ENCODE results near the genes MRPS23 and MPO.

DNA sequence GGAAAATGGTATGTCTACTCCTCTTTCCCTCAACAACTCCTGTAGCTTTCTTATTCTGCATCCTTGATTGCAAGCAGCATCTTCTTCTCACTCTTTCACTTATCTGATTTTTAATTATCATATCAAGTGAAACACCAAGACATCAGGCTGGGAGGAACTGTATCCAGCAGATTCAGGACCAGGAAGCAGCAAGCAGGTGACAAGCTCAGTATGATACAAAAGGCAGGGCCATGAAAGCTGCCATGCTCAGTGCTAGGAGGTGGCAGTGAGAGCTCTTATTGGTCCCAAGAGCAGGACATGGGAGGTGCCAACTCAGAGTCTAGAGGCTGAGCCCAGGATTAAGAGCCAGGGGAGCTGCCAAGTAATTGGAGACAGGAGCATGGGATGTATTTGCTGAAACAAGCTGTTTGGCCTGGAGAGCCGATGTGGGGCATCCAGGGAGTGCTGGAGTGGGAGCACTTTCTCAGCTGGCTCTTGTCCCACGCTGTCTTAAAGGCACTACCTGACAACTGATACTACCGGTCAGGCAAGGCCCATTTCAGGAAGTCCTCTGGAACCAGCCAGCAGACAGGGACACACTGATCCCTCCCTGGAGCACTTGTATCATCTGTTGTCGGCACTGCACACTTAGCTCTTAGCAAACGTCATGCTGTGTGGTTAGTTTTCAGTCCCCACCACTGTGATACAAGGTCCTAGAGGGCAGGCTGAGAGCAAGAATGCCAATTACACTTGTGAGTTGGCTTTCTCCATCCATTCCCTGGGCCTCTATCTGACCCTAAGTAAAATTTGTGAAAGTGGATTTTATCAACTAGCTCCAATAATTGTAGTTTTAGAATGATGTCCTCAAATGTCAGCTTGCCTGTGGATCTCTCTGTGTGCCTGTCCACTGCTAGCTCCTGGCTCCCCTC lies 19.3 kb downstream of the ANKFN1 start:
- RRBS: no CpG with 5 or more reads among the region's 5 CpGs

- RRBS: no CpG with 5 or more reads among the region's 3 CpGs
These were observed 20.6 kb downstream of the ANKFN1 start for GRCh38 chr17:56173698-56174411.

DNA sequence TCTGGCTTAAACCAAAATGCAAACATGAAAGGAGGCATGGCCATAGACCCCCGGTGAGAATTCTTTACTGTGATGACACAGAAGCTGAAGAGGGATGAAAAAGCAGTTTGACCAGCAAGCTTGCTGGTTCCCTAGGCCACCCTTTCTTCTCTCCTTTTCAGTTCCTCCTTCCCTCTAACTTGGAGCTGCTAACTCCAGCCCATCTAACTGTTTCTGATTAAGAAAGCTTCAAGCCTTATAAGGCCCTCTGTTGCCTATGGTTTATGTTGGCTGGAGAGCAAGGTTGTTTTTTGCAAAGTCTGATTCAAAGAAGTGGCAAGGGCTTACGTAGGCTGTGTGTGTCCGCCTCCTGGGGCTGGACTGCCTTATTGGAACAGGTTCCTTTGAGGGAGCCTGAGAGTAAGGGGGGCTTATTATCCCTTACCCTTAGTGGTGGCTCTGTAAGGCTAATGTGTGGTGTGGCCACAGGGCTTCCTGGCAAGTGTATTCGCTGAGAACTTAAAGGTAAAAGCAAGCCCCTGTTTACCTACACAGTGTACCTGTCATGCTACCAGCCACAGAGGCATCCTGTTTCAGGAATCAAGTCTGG lies 7.1 kb downstream of the AKAP1 start:
- RRBS: no CpG with 5 or more reads among the region's 4 CpGs

- RRBS: no CpG with 5 or more reads among the region's 11 CpGs
These were observed 164.7 kb downstream of the MSI2 start for GRCh38 chr17:57420958-57421574.

- RRBS: no CpG with 5 or more reads among the region's 13 CpGs
These were observed 184.6 kb downstream of the MSI2 start for GRCh38 chr17:57440724-57441606.

GRCh38 chr17:57550551-57550955 lies 194.5 kb downstream of the CCDC182 start:
- RRBS: no CpG with 5 or more reads among the region's 9 CpGs

DNA sequence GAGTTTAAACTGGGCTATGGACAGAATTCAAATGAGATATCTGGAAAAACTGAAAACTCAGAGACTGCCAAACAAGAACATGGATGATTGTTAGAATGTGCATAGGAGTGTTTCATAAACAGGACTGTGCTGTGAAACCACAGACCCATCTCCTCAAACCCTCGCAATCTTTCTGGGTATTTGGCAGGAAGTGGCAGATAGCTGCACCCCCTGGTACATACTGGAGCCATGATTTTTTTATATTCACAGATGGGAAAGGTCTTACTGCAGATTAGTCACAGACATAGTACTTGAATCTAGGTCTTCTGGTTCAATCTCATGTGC lies 145.0 kb downstream of the CCDC182 start:
- RRBS: no CpG with 5 or more reads among the region's 1 CpG

DNA sequence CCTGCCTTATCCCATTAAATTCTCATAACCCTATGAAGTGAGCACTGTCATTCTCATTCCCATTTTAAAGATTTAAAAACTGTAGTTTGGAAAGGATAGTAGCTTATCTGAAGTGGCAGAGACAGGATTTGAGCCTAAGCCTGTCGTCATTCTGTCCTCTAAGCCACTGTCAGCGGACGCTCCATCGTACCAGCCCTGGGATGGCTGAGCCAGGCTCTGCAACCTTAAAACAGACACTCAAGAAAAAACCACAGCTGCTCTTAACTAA lies 82.7 kb downstream of the CCDC182 start:
- RRBS: no CpG with 5 or more reads among the region's 4 CpGs

GRCh38 chr17:57675287-57675786 lies 69.8 kb downstream of the CCDC182 start:
- RRBS: no CpG with 5 or more reads among the region's 11 CpGs

DNA sequence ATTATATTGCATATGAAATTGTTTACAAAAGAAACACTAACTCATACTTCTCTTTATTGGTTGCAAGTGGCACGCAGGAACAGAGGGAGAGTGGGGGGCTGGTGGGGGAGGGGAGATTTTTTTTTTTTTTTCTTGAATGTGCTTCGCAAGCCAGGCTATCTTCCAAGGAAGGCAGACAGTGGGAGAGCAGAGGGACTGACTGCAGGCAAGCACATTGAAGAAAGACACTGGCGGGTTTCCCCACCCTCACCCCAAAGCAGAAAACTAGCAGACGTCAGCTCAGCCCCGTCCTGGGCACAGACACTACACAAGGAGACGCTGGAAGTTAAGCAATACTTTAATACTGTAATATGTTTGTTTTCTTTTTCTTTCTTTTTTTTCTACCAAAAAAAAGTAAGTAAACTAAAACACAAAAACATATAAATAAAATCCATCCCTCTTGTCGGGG lies 61.5 kb downstream of the CCDC182 start:
- RRBS: no CpG with 5 or more reads among the region's 7 CpGs

GRCh38 chr17:57697963-57698628 lies 47.0 kb downstream of the CCDC182 start:
- RRBS: no CpG with 5 or more reads among the region's 11 CpGs

DNA sequence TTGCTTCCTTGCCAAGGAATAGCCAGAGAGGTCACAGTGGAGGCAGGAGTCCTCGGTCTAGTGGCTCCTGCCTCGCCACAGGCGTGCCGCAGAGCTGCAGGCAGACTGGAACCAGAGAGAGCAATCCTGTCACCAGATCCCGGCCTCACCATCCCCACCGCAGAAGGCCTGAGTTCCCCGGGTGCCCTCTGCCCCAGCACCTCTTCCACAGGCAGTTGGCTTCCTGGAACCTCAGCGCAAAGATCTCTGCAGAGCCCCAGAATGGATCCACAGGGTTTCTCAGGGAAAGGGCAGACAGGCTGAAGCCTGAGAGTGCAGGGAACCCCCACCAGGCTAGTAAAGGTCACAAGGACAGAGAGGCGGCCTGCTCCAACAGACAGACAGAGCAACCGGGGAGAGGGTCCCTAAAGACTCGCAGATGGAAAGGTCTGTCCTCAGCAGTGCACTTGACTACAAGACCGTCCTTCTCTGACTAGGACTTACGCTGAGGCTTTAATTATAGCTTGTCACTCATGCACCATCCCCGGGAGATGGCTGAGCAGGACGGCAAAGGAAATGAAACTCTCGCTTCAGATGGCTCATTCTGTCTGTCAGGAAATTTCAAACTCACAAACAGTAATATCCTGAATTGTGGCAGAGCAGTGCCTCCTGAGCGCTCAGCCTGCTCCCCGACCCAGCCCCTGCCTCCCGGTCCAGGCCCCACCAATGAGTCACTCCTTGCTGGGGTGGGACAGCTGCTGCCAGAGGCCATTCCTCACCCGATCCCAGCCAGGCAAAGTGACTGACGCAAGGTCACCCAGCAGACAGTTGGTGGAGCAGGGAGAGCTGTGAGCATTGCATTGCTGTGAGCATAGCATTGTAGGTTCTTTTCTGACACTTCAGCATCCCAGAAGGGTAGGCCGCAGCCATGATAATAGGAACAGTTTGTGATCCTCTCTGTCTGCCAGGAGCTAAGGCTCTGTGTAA lies 21.2 kb downstream of the CCDC182 start:
- RRBS: 80% methylated on average over 1 of the region's 22 CpGs

DNA sequence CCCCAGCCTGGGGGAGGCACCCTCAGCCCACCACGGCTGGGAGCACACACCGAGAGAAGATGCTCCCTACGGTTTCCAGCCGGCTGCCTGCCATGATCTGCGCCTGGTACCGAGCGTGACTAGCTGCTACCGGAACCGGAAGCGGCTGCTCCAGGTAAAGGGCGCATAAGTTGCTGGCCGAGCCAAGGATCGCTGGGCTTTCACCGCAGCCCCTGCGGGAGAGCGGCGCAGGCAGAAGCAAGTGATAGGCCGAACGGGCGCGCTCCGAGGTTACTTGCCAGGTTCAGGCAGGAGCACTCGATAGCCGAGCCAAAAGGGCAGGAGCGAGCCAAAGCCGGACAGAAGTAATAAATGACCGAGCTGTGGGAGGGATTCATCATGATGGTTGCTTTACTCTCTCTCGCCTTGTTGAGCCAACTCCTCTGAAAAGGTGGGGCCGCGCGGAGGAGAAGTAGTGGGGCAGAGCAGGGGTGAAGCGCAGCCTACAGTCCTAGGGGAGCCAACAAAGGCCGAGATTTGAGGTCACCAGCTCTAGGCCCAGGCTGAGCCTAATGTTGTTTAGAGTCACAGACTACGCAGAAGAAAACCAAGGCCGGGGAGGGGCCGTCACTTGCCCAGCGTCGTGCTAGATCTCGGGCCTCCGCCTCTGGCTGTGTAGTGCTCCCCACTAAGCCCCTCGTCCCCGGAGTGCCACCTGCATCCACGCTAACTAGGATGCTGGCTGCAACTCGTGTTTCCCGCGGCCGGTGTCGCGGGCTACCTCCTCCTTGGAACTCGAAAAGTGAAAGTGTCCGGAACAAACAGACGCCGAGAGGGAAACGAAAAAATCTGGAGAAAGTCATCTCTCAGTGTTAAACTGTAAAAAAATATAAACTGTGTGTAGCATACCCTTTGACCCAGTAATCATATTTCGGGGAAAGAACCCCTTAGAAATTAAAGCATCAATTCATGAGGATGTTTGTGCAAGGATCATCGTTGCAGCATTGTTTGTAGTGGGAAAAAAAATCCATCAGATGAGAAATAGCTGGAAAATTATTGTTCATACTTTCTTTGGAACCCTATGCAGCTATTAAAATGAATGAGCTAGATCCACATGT lies at the start of gene MRPS23:
MRPS23 (minus strand) TSS at position 128 of the 1,097 bp plus-strand sequence.
- RRBS: 2% methylated on average over 18 of the region's 56 CpGs

DNA sequence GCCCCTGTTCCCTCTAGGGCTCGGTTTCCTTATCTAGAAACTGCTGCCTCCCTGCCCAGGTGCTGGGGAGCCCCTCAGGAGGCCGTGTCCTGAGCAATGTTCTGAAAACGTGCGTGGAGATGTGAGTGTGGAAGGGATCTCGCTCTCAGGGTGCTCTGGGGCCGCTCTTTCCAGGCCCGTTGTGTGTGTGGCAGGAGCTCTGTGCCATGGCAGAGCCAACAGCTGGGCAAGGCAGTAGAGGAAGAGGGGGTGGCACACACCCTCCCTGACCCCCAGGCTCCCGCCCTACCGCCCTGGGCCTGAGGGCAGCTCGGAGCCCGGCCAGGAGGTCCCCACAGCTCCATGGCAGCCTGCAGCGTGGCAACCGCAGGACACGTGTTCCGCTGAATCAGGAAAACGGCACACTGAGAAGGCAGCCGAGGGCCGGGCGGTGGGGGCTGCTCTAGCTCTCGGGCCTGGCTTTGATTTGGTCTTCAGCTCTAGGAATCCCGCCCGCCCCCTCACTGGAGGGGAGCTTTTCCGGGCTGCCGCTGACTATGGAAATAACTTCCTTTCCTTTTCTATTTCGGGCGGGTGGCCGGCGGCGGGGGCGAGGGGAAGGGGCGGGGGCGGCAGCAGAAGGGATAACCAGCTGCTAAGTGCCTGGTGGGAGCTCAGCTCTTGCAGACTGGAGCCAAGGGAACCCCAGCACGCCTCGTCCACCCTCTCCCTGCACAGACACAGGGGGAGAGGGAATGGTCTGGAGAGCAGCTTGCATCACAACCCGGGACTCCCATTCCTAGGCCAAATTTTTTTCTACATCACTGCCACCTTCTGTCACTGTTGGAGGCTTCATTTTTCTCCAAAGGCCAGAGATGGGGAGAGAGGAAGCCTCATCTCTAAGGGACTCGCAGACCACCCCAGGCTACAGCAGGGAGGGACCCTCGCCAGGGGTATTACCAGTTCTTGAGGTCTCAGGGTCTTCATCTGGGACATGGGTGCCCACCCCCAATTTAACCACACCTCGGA lies 24.7 kb upstream of the MRPS23 start:
- RRBS: 5% methylated on average over 6 of the region's 38 CpGs

DNA sequence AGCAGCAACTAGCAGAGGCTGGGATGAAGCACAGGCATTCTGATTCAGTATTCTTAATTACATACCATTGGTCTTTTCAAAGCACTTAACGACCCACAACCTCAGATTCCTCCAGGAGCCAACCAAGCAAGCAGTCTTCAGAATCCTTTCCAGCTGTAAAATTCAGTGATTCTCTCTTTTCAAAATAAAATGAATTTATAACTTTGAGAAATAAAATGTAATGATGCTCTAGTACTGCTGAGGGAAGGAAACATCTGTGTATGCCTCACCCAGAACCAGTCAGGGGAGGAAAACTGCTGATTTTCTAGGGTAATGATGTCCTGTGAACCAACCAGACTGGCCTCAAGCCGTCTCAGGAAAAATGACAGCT lies 9.1 kb downstream of the CUEDC1 start:
- RRBS: no CpG with 5 or more reads among the region's 2 CpGs

- RRBS: no CpG with 5 or more reads among the region's 15 CpGs
These were observed 3.3 kb downstream of the SRSF1 start for GRCh38 chr17:58003247-58004598.

GRCh38 chr17:58089942-58090885 lies 7.0 kb downstream of the DYNLL2 start:
- RRBS: no CpG with 5 or more reads among the region's 3 CpGs

DNA sequence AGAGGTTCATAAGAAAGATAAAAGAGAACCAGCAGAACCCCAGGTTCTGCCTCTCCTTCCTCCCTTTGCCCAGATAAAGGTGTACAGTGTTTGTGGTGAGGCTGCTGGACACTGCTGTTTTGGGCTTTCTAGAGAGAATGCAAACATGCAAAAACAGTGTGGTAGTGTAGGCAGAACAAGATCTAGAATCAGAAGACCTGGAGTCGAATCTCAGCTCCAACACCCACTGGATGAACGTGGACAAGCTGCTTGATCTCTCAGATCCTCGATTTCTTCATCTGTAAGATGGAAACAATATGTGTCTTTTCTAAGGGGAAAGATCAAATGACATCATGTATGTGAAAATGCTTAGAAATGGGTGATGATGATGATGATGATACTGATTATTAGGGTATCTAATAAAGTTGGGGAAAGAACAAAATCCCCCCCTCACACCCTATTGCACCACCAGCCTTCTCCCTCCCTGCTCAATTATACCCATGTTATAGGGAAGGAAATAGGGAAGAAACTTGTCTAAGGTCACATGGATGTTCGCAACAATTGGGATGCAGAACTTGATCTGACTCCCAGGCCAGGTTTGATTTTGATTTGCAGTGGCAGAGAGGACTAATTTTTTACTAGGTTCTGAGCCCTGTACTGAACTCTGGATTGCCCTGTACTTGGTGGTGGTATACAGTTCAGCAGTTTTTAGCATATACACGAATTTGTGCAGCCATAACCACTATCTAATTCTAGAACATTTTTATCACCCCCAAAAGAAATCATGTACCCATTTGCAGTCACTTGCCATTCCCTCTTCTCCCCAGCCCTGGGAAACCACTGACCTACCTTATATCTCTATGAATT lies 11.0 kb downstream of the DYNLL2 start:
- RRBS: no CpG with 5 or more reads among the region's 5 CpGs

- RRBS: no CpG with 5 or more reads among the region's 3 CpGs
These were observed at the start of gene MPO for GRCh38 chr17:58280594-58281177. Gene MPO (minus strand): TSS chr17:58280935.

DNA sequence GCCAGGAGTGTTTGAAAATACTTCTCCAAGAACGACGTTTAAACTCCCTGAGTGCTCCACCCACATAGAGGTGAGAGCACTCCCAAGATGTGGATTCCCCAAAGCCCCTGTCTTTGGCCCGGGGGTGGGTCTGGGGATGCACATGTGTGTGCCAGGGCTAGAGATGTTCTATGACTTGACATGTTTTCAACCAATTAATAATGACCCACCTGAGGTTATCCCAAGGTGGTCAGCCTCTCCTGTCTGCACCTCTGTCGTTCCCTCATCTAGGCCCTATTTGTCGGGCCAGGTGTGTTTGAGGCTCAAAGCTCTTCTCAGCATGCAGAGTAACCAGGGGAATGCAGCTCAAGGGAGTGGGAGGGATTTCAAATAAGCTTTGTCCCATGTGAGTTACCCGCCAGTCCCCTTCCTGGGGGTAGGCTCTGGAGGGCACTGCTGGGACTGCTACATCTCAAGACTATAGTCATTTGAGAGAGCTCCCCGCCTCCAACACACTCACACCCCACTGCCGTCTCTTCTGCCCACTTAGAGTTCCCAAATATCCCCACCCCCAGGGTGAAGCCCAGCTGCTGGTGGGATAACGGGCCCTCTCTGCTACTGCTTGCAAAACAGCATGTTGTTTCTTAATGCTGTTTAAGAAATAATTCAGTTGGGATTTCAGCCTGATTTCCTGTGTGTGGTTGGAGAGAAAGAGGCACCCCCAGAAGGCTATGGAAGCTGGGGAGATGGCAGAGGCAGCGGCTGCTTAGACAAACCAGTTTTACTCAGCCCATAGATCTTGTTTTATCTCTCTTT lies 3.8 kb upstream of the MPO start:
- RRBS: no CpG with 5 or more reads among the region's 10 CpGs

All from epithelial cell of esophagus (primary cell).